Cerebral cortex (tissue), 2 donors: ENCODE measurements around the genes LGR6 and PPP1R12B.

- PRO-cap, 2 experiments, result no peak in any of the 2 experiments
These were observed 31.7 kb downstream of the ELF3 start for GRCh38 chr1:202042162-202042484.

- PRO-cap, 2 experiments, result no peak in any of the 2 experiments
These were observed 763 bp upstream of the ARL8A start for GRCh38 chr1:202144949-202146050.

GRCh38 chr1:202147509-202148060, 3.0 kb upstream of the ARL8A start:
- PRO-cap, 2 experiments, result no peak in any of the 2 experiments

DNA sequence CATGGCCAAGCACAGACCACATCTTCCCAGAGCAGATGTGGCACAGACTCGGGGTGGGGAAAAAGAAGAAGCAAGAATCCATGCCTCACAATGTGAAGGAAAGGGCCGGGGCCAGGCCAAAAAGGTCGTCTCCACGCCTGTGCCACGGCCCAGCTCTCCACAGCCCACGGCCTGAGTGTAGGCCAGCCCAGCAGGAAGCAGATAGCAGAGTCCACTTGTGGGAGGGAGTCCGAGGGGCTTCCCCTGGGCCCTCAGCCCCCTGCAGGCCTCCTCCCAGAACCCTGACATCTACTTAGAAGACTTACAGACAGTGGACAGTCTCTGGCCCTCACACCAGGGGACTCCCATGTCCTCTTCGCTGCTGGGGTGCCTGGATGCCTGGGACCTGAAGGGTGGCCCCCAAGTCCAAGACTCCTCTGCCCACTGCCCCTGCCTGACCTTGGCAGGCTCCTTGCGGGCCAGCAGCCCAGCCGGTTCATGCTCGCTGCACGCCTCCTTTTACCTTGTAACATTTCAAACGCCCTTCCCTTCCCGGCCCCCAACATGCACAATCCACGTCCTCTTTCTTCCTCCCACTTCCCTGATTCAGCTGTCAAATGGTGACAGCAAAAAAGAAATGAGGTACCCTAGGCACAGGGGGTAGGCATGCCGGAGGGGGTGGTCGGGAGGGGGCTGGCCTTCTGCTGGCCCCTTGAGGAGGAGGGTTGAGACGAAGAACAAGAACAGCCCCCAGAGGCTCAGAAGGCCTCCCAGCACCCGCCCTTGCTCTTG, 865 bp upstream of the PTPN7 start:
- PRO-cap, 2 experiments, result no peak in any of the 2 experiments

GRCh38 chr1:202193498-202194265, at the start of gene LGR6:
LGR6 (plus strand) TSS chr1:202193799.
- PRO-cap, 2 experiments, result no peak in any of the 2 experiments

- PRO-cap, 2 experiments, result peak in 1 of 2 experiments; most common plus-strand start chr1:202348720 (in 1); most common minus-strand start chr1:202348384 (in 1)
These were observed at the start of gene PPP1R12B for GRCh38 chr1:202348122-202349390. PPP1R12B (plus strand) TSS chr1:202348699.

GRCh38 chr1:202492915-202493338, 144.4 kb downstream of the PPP1R12B start:
- PRO-cap, 2 experiments, result no peak in any of the 2 experiments

DNA sequence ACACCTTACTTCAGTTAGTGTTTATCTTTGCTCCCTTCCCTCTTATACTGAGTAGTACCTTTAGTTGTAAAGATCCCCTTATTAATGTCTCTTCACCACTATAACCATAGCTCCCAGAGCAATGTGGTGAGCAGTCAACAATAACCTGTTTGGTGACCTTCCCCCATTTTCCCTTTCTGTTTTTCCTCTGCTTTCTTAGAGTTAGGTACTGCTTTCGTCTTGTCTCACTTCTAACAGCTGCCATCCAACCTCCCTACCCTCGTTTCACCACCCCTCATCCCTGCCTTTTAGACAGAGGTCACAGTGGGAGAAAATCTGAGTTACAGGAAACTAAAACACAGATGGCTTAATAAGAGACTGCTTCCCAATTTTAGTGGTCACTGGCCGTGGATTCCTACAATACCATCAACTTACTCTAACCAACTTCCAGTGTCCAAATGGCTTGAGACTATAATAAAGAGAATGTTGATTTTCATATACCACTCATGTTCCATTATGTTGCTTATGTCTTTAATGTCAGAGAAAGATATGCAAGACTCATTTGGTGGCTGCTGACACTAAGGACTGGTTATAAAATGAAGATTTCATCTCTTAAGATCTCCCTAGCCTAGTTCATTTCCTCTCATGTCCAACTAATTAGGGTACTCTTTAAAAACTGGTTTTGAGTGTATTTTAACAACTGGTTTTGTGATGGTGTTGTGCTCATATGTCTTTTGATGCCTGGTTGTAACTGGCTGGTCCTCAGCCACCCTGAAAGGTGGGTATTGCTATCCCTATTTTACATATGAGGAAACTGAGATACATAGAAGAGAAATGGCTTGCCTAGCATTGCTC, 168.5 kb downstream of the SYT2 start:
- PRO-cap, 2 experiments, result no peak in any of the 2 experiments

DNA sequence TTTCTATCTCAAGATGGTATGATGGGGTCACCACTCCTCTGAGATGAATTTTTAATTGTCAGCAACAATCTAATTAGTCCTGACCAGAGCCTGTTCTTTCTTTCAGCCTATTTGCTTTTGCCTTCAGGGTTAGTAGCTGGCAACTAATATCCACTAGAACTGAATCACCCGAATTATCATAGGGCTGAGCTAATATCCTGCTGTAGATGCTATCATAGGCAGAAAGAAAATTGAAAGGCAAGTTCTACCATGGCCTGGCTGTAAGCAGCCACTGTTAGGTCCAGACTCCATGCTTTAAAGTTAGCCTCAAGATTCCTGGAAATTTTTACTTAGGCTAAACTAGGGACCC, 134.0 kb downstream of the SYT2 start:
- PRO-cap, 2 experiments, result no peak in any of the 2 experiments

DNA sequence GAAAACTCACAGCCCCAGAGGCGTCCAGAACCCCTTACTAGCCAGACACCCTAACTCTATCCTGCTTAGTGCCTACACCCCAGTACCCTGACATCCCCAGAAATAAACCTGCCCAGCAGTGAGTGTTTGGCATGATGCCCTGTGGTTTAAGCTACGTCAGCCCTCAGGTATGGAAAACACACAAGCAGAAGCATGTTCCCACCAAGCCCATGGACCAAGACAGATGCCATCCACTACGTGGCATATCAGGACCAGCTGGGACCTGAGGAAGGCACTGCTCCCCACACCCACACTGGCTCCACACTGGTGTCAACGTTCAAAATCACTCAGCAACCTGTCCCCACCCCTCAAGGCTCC, 116.4 kb downstream of the SYT2 start:
- PRO-cap, 2 experiments, result no peak in any of the 2 experiments

GRCh38 chr1:202709426-202709878, 802 bp downstream of the SYT2 start:
- PRO-cap, 2 experiments, result no peak in any of the 2 experiments

- PRO-cap, 2 experiments, result no peak in any of the 2 experiments
These were observed 45.6 kb downstream of the KDM5B start for GRCh38 chr1:202762643-202763042.

GRCh38 chr1:202763771-202764321, 44.4 kb downstream of the KDM5B start:
- PRO-cap, 2 experiments, result no peak in any of the 2 experiments

DNA sequence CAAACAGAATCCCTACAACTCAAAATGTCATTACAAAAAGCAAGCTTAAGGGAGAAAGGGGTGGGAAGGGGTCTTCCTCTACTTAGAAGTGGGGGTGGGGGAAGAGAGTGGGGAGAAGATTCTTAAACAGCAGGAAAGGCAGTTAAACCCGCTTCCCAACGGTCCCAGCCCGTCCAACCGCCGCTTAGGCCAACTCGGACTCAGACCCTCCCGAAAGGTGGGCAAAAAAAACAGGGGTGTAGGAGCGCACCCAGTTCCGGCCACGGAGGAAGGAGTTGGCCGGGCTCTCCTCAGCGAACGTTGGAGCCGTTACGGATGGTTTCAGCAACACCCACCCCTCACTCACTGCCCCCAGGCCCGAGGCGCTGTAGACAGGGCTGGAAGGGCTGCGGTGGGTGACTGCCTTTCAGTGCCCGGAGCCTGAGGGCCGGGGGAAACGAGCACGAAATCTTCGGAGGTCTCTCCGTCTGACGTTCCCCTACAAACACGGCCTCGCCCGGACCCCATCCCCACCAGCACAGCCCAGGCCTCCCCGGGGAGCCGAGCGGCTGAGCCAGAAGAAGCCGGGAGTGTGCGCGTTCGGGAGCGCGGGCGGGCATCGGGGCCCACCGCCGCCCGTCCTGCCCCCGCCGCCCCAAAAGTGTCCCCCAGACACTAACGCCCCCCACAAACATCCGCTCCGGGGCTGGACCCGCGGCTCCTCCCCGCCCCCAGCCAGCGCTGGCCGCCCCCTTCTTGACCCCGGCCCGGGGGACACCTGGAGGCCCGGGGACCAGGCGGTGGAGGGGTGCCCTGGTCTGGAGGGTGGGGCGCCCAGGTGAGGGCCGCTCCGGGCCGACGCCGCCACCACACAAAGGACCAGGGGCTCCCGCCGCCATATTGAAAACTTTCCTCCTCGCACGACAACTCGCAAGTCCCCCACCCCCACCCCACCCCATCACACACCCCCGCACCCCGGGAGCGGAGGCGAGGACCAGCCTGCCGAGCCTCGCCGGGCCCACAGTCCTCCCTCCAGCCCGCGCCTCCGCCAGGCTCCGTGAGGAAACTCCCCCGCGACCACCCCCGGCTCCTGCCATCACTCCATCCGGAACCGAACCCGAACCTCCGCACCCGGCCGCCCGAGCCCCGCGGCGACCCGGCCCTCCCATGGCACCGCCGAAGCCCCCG, 1.1 kb downstream of the KDM5B start:
- PRO-cap, 2 experiments, result peak in 1 of 2 experiments; most common plus-strand start position 370 of the sequence (in 1); most common minus-strand start position 888 of the sequence (in 1)

DNA sequence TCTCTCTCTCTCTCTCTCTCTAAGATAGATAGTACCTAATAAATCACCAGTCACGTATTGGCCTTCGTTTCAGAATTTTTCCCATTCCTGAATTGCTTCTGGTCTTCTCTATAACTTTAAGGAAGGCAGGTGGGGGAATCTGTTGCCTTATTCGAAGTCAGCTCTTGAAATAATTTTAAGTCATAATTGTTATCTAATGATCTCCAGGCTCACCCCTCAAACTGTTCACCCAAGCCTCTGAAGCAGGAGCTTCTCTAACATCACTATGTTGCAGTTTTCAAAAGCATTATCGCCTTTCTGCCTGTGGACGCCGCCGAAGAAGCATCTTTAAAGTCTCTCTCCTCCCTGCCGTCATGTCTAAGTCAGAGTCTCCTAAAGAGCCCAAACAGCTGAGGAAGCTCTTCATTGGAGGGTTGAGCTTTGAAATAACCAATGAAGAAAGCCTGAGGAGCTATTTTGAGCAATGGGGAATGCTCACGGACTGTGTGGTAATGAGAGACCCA, 15.5 kb downstream of the KLHL12 start:
- PRO-cap, 2 experiments, result no peak in any of the 2 experiments

DNA sequence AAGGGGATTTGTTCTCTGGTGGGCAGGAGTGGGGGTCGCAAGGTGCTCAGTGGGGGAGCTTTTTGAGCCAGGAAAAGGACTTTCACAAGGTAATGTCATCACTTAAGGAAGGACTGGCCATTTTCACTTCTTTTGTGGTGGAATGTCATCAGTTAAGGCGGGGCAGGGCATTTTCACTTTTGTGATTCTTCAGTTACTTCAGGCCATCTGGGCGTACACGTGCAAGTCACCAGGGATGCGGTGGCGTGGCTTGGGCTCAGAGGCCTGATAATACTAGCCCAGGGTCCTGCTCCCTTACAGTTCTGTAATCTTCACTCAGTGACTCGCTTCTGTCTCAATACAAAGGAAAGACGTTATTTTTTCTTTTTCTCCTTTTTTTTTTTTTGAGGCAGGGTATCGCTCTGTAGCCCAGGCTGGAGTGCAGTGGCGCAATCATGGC, 1.5 kb upstream of the TMEM183A start:
- PRO-cap, 2 experiments, result no peak in any of the 2 experiments

DNA sequence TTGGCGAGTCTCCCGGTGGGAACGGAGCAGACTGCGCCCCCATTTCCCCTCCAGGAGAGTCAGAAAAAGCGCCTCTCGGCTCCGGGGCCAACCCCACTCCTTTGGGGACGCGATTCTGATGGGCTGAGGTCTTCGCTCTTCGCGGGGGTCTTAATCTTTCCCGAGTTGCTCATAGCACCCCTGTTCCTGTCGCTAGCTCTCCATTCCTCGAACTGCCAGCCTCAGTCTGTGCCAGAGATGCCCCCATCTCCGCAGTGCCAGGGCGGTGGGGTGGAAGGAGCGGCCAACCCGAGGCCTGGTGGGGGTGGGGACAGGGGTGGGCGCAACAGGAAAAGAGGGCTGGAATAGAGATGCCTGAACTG, 604 bp downstream of the PPFIA4 start:
- PRO-cap, 2 experiments, result peak in 1 of 2 experiments; most common minus-strand start position 214 of the sequence (in 1)

DNA sequence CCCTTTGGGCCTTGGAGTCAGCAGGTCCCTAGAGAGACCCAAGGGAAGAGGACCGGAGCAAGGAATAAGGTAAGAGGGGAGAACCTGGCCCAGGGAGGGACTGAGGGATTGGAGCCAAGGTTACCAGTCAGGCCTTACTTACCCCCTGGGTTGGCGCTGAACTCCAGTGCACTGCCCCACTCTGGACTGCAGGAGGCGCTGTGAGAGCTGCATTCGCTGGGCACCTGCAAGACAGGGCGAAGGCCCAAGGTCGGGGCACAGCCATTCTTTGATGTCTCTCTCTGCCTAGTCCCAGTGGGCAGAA, 1.4 kb downstream of the MYOG start:
- PRO-cap, 2 experiments, result no peak in any of the 2 experiments

GRCh38 chr1:203269008-203269454, 36.3 kb upstream of the BTG2 start:
- PRO-cap, 2 experiments, result peak in 1 of 2 experiments; most common minus-strand start chr1:203269138 (in 1)

- PRO-cap, 2 experiments, result peak in 2 of 2 experiments; most common minus-strand start chr1:203305280 (in 1)
These were observed 427 bp upstream of the BTG2 start for GRCh38 chr1:203304751-203305433.